SEM (cell line): ENCODE measurements around a stretch of chr3.

GRCh38 chr3:58012756-58013099, 4.5 kb downstream of the FLNB start:
- PRO-cap = no peak

DNA sequence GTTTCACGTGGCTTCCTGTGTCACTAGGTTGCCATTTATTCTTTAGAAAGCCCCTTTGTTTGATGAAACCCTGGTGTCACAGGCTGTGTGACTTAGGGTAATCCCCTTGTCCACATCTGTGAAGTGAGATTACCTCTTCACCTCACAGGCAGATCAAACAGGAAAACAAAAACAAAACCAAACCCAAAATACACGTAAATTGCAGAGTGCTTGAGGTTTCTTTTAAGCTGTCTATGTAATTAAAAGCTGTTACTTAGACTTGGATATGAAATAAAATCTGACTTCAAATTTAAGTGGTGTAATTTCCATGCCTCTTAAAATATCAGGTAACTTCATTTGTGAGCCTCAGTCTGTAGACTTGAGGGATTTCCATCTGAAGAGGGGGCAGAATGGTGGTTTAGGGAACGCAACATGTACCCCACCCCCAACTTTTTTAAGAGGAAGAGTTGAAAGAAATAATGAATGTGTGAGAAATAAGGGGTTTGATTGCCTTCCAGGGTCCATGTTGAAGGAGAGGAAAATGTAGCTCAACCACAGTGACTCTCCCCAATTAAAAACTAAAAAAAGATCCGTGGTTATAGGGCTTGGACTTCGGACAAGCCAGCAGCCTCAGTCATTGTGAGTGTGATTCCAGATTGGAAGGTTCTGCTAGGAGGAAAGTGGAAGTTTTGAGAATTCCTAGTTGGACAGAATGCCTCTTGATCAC, 27.0 kb downstream of the FLNB start:
- PRO-cap = no peak

GRCh38 chr3:58048145-58048832, 40.1 kb downstream of the FLNB start:
- PRO-cap = no peak

GRCh38 chr3:58062346-58063025, 54.3 kb downstream of the FLNB start:
- PRO-cap = no peak

- PRO-cap = no peak
Measured at GRCh38 chr3:58102896-58103774, 94.9 kb downstream of the FLNB start.

DNA sequence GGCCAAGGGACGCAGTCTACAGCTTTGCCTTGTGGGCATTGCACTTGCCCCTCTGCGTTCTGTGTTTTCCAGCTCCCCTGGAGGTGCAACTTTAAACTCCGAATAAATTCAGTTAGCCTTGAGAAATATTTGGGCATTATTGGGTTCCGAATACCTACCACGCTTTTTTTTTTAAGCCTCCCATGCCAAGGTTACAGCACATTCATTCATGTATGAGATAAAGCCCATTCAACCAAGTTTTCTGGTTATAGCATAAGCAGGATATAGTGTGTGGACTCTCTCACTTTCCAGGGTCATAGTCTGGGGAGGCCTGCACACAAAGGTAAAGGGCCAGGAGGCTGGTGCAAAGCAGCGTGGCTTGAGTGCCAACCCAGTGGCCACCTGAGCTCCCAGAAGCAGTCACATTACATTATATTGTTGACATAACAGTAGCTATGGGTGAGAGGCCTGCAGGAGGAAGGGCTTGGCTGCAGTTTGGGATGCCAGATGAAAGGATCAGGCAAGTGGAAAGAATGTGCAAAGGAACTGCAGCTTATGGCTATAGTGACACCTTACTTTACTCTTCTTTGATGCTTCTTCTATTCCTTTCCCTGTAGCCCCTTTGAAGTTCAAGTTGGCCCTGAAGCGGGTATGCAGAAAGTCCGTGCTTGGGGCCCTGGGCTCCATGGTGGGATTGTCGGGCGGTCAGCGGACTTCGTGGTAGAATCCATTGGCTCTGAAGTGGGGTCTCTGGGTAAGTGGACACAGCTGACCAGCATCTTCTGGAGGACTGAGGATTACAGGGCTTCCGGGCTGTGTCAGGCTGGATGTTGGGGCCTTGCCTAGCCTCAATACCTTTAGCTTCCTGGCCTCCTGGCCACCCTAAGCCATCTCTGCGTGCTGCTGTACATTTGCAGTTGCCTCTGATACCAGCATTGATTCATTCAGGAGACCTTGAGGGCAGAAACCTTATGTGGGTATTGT, 96.5 kb downstream of the FLNB start:
- PRO-cap = no peak

DNA sequence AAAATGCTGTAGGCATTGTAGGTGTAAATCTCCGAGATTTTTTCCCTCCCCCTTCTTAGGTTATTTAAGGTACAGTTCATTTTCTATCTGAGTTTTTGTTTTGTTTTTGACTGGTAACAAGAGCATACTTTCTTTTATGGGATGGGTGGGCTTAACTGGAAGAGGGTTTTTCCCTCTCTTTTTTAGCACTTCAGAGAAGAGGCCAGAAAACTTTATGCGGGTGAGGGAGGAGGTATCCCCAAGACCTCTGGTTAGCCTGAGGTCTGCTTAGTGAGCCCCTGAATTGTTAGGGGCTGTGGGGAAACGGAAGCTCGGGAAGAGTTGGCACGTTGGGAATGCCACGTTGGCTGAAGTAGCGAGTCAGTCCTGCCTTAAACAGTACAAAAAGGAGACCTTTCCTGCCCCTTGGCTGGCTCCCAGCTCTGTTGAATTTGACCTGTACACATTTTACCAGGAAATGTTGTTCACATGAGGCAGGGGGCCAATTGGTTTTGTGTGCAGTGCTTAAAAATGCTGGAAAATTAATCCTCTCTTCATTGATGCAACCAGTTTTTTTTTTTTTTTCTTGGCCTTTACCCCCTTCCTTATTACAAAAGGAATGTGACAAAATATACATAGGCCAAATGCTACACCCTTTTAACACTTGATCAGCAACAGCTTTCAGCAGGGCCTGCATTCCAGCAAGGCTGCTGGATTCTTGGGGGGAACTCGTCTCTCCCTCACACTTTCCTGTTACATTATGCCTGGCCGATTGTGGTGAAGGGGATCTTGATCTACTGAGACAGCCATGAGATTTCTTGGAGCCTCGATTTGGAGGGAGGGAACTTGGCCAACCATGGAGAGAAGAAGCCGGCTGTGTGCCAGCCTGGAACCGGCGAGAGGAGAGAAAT, 93.3 kb downstream of the DNASE1L3 start:
- PRO-cap = no peak

- PRO-cap = no peak
Measured at GRCh38 chr3:58150042-58150764, 60.6 kb downstream of the DNASE1L3 start.

- PRO-cap = no peak
Measured at GRCh38 chr3:58164138-58165048, 46.4 kb downstream of the DNASE1L3 start.

- PRO-cap = no peak
Measured at GRCh38 chr3:58170509-58171392, 40.0 kb downstream of the DNASE1L3 start.

DNA sequence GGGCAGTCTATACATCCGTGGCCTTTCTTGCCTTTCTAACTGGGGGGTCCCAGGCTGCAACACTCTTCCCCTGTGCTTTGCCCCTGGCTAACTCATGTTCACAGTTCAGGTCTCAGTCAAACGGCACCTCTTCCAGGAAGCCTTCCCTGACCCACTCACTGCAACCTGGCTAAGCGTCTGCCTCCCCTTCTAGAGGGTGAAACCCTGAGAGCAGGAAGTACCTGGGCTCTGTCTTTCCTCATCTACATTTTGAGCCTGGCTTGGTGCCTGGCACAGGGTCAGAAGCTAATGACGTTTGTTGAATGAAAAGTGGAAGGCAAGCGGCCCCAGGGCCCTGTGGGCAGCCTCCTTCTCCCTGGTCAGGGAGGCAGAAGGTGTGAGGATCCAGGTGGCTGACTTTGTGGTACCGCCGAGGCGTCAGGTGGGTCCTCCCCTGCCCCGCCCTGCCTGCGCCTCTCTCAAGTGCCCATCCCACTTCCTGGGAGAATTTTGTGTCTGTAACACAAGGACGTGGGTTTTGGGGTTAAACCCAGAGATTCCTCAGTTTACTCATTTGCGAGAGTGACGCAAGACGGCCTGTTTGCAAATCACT, 32.1 kb downstream of the DNASE1L3 start:
- PRO-cap = no peak

DNA sequence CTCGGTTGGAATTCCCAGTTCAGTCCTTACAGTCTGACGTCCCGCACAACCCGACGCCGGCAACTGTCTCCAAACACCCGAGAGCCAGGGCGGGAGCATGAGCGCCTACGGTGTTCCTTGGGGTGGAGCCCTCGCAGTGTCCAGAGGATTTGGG, 788 bp upstream of the ABHD6 start:
- PRO-cap = no peak

DNA sequence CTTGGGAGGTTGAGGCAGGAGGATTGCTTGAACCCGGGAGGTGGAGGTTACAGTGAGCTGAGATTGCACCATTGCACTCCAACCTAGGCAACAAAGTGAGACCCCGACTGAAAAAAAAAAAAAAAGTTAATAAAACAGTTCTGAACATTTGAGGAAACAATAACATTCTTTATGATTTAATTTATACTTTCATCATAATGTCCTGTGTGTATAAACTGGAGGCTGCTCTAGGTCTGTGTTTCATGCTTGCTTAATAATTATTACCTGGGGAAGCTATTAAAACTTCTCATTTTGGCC, 28.0 kb downstream of the PXK start:
- PRO-cap = no peak

GRCh38 chr3:58386809-58387332, 46.8 kb downstream of the PDHB start:
- PRO-cap = no peak

DNA sequence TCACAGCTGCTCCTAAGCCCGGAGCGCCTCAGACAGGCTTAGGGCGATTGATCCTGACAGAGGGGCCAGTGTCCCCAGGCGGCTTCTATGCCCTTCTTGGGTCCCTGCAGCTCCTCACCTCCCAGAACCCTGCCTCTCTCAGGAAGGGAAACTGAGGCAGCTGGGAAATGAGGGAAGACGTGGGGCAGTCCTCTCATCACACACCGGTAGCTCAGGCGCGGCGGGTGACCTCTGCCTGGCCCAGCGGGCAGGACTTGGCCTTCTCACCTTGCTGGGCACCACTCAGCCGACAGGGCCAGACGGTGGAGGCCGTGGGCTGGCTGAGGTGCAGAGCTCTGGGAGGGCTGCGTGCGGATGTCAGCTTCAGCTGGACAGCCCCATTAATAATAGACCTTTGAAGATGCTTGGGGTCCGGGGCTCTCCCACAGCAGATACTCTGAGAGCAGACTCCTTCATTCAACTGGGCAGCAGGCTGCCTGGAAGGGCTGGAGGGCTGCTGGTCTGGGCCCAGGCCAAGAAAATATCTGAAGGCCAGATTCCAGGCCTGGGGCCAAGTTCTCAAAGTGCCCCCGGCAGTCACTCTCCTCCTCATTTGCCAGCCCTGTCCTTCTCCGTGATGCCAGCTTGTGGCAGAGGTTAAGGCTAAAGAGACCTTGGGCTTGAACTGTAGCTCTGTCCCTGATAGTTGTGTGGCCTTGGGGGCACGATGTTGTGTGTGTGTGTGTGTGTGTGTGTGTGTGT, 39.3 kb downstream of the FAM3D start:
- PRO-cap = no peak

DNA sequence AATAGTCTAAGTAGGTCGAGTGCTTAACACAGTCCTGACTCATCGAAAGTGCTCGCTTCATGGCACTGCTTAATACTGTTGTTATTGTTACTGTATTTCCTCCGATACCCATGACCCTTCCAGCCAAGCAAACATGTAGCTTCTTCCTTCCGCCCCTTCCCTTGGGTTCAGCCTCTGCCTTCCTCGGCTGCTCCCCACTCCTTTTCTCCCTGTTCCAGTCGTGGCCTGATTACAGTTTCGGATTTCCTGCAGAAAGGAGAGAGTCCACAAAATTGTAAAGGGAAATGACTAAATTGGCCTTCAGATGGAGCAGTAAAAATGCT, 37.8 kb downstream of the FAM3D start:
- PRO-cap = no peak

- PRO-cap = no peak
Measured at GRCh38 chr3:59385227-59385442, 335.3 kb upstream of the CFAP20DC start.

GRCh38 chr3:59444153-59444735, 394.4 kb upstream of the CFAP20DC start:
- PRO-cap = no peak

GRCh38 chr3:60048521-60048988, 998.7 kb upstream of the CFAP20DC start:
- PRO-cap = no peak

DNA sequence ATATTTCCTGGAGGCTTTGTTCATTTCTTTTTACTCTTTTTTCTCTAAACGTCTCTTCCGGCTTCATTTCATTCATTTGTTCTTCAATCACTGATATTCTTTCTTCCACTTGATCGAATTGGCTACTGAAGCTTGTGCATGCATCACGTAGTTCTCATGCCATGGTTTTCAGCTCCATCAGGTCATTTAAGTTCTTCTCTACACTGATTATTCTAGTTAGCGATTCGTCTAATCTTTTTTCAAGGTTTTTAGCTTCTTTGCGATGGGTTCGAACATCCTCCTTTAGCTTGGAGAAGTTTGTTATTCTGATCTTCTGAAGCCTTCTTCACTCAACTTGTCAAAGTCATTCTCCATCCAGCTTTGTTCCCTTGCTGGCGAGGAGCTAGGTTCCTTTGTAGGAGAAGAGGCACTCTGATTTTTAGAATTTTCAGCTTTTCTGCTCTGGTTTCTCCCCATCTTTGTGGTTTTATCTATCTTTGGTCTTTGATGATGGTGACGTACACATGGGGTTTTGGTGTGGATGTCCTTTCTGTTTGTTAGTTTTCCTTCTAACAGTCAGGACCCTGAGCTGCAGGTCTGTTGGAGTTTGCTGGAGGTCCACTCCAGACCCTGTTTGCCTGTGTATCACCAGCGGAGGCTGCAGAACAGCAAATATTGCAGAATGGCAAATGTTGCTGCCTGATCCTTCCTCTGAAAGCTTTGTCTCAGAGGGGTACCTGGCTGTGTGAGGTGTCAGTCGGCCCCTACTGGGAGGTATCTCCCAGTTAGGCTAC, 286.0 kb downstream of the FHIT start:
- PRO-cap = no peak